BJ (cell line): ENCODE measurements around a stretch of chr22.

- CAGE, long polyA plus RNA = no peak
- RRBS = no CpG with 5 or more reads among the region's 5 CpGs
These were observed 2.3 kb upstream of the SUN2 start for GRCh38 chr22:38758098-38758581.

DNA sequence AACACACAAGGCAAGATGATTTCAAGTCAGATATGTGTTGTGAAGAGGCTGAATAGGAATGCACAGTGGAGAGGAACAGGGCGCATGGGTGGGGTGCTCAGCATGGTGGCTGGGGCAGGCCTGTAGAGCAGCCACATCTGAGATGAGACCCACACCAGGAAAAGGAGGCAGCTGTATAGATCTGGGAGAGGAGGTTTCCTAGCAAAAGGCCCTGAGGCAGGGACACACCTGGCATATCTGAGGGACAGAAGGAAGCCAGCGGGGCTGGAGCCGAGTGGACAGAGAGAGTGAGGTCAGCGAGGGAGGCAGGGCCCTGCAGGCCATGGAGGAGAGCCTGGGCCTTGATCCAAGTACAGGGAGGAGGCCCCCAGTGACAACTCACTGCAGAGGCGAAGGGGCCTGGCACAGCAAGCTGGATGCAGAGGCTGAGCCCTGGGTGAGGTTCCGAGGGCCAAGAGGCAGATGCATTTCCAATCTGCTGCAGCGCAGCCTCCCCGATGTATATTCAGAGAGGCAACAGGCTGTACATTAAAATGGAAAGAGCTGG lies 10.4 kb upstream of the CBX6 start:
- CAGE, long polyA plus RNA = no peak
- RRBS = no CpG with 5 or more reads among the region's 8 CpGs

- CAGE, long polyA plus RNA = no peak
- RRBS = no CpG with 5 or more reads among the region's 9 CpGs
These were observed 33.0 kb upstream of the APOBEC3A start for GRCh38 chr22:38924246-38924892.

GRCh38 chr22:38927004-38927632 lies 30.3 kb upstream of the APOBEC3A start:
- CAGE, long polyA plus RNA = no peak
- RRBS = no CpG with 5 or more reads among the region's 38 CpGs

DNA sequence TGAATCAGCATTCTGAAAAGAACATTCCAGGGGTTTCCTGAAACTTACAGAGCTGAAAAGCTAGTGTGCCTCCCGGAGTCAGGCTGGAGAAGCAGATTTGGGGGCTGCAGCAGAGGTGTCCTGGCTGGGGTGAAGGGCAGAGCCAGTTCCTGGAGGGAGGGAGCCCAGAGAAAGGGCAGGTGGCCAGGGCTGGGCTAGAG lies 21.2 kb upstream of the APOBEC3A start:
- CAGE, long polyA plus RNA = no peak
- RRBS = no CpG with 5 or more reads among the region's 1 CpG

- CAGE, long polyA plus RNA = no peak
- RRBS = no CpG with 5 or more reads among the region's 8 CpGs
These were observed 1.1 kb upstream of the APOBEC3C start for GRCh38 chr22:39013003-39013333.

GRCh38 chr22:39237847-39238204 lies 7.0 kb downstream of the PDGFB start:
- CAGE, long polyA plus RNA = no peak
- RRBS = no CpG with 5 or more reads among the region's 8 CpGs

- CAGE, long polyA plus RNA = no peak
- RRBS = no CpG with 5 or more reads among the region's 14 CpGs
These were observed 9.4 kb downstream of the RPL3 start for GRCh38 chr22:39309875-39310652.

- CAGE, long polyA plus RNA = no peak
- RRBS = 79% methylated on average over 2 of the region's 21 CpGs
These were observed 2.9 kb downstream of the RPL3 start for GRCh38 chr22:39316107-39317248.

DNA sequence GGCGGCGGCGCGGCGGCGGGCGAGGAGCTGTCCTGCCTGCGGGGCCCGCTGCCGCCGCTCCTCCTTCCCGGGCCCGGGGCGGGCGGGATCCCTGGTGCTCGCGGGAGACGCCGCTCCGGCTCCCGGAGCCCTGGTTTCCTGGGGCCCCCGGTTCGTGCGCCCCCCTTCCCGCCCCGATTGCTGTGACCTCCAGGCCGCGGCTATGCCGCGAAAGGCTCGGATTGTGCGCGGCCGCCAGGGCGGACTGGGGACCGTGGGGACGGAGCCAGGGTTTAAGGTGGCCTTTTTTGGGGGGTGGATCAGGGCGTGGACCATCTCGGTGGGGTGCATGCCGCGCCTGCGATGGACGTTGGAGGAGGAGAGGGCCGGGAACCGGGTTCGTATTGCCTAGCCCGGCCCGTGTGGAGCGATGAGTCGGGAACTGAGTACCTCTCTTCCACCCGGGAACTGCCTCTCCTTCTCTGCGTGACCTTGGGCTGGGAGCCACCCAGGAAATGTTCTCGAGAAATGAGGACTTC lies 481 bp downstream of the SYNGR1 start:
- CAGE, long polyA plus RNA = no peak
- RRBS = under 1% methylated on average over 22 of the region's 53 CpGs

- CAGE, long polyA plus RNA = no peak
- RRBS = no CpG with 5 or more reads among the region's 13 CpGs
These were observed 13.9 kb downstream of the SYNGR1 start for GRCh38 chr22:39363741-39364076.

- CAGE, long polyA plus RNA = no peak
- RRBS = no CpG with 5 or more reads among the region's 6 CpGs
These were observed 1.6 kb downstream of the TAB1 start for GRCh38 chr22:39401113-39401600.

GRCh38 chr22:39418554-39419538 lies 19.3 kb downstream of the TAB1 start:
- CAGE, long polyA plus RNA = no peak
- RRBS = no CpG with 5 or more reads among the region's 22 CpGs

DNA sequence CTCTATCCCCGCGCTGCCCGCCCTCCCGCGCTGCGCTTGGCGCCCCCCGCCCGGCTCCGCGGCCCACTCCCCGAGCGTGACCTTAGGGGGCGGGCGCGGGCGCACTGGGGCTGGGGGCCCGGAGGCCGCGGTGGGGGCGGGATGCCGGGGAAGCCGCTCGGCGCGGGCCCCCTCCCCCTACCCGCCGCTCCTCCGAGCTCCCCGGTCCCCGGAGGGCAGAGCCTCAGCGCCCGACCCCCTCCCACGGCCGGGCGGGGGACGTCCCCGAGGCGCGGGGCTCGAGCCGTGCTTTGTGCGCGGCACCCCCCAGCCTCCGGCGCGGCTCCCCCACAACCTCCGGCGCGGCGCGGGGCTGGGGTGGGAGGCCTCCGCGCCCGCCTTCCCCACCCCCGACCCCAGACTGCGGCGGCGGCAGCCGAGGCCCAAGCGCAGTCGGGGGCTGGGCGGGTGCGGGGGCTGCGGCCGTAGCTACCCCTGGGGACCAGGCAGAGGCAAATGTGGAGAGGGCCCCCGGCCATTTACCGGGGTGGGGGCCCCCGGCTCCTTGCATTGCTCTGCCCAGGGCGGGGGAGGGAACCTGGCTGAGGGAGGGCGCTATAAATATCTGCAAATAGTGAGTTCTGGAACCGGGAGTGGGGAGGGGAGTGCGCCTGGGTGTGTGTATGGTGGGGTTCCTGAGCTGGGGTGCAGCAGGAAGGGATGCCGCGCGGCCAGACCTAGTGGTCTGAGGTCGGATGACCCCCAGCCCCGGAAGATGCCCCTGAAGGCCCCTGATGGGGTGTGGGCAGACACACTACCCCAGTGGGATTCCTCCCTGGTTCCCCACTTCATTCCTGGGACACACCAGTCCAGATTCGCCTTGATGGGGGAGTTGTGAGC lies 1.0 kb downstream of the MGAT3 start:
- CAGE, long polyA plus RNA = no peak
- RRBS = 2% methylated on average over 43 of the region's 79 CpGs

- CAGE, long polyA plus RNA = no peak
- RRBS = no CpG with 5 or more reads among the region's 7 CpGs
These were observed 5.6 kb downstream of the MGAT3 start for GRCh38 chr22:39462408-39462840.

- CAGE, long polyA plus RNA = no peak
- RRBS = no CpG with 5 or more reads among the region's 7 CpGs
These were observed 3.7 kb upstream of the MIEF1 start for GRCh38 chr22:39498165-39499061.

- CAGE, long polyA plus RNA = no peak
- RRBS = no CpG with 5 or more reads among the region's 18 CpGs
These were observed 5.3 kb upstream of the ATF4 start for GRCh38 chr22:39514582-39515871.

GRCh38 chr22:39519034-39519326 lies 1.4 kb upstream of the ATF4 start:
- CAGE, long polyA plus RNA = no peak
- RRBS = no CpG with 5 or more reads among the region's 6 CpGs

GRCh38 chr22:39522001-39522523 lies 1.7 kb downstream of the ATF4 start:
- CAGE, long polyA plus RNA = no peak
- RRBS = no CpG with 5 or more reads among the region's 7 CpGs

DNA sequence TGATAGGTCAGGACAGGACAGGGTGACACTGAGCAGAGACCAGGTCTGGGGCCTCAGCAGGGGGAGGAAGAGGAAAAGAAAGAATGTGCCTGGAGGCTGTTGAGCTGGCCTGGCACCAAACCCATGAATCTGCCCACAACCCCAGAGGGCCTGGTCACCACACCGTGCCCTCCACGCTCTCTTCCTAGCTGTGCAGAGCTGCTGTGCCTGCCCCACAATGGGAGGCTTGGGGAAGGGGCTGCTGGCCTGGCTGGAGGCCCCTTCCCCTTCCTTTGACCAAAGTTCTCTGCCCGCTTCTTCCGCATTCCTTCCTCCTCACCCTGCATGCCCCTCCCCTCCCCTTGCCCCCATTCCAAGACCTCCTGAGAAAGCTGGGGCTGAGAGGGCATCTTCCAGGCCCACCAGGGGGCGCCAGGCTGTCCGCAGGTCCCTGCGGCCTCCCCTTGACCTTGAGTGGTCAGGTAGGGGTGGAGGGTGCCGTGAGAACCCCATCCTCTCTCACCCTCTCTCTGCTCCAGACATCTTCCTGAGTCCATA lies 11.0 kb upstream of the CACNA1I start:
- CAGE, long polyA plus RNA = no peak
- RRBS = no CpG with 5 or more reads among the region's 8 CpGs